GM06990 (cell line): ENCODE measurements around a stretch of chr15.

DNA sequence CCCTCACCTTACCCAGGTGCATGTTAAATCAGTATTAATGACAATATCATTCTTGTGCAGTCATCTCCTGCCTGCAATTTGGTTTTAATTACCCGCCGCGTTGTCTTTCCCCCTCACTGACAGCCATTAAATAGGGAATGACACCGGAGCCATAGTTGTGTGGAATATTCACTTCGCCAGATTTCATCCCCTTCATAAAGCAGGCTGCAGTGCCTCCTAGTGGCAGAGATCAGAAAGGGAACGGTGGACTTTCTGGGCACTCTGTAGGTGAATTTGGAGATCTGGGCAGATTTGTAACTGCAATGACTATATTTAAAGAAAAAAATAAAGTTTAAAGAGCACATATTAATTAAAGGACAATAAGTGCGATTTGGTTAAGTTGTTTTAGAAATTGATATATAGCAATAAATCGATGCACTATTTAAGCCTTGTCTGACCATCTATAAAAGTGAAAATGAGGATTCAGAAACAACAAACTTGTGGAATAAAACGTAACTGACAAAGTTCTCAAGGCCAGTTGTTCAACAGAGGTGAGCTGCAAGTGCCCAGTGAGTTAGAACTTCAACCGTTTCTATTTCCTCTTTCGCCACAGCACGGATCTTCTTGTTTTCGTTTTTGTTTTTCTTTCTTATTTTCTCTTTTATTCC is 725.1 kb upstream of the ARRDC4 start:
- RRBS: no CpG with 5 or more reads among the region's 13 CpGs

GRCh38 chr15:97974246-97974986 is 13.9 kb downstream of the ARRDC4 start:
- RRBS: no CpG with 5 or more reads among the region's 7 CpGs

DNA sequence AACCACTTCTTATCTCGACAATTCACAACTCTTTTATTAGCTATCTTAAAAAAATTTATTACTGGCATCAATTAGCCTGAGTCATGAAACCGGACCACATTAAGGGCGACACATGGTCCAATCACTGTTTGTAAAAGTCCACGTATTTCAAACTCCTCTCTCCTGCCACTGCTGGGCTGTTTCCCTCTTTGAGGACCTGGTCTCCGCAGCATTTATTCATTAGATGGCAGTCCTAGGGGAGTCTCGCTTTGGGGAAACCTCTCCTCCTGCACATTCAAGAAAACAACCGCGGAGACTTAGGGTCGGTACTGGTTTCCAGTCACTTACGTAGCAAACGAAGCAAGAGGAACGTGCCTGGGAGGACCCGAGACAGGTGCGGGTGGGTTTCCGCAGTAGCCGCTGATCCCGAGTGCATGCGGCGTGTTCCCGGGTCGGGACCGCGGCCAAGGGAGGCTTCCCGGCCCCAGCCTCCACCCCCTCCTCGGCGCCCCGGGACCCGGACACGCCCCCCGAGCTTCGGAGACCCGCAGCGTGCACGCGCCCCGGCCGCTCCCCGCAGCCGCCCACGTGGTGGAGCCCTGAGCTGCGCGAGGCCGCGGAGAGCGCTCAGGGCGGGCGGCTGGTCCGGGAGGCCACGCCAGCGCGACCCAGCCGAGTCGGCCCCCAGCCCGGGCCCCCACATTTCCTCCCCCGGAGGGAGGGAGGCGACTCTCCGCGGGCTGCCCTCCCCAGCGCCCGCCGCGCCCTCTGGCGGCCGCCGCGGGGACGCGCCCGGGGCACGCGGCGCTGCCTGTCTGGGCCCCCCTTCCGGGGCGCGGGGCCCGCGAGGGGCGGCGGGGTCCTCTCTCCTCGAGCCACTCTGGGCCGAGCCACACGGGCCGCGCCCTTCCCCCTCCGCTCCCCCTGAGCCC is 1.2 kb upstream of the IGF1R start:
- RRBS: 3% methylated on average over 43 of the region's 85 CpGs

DNA sequence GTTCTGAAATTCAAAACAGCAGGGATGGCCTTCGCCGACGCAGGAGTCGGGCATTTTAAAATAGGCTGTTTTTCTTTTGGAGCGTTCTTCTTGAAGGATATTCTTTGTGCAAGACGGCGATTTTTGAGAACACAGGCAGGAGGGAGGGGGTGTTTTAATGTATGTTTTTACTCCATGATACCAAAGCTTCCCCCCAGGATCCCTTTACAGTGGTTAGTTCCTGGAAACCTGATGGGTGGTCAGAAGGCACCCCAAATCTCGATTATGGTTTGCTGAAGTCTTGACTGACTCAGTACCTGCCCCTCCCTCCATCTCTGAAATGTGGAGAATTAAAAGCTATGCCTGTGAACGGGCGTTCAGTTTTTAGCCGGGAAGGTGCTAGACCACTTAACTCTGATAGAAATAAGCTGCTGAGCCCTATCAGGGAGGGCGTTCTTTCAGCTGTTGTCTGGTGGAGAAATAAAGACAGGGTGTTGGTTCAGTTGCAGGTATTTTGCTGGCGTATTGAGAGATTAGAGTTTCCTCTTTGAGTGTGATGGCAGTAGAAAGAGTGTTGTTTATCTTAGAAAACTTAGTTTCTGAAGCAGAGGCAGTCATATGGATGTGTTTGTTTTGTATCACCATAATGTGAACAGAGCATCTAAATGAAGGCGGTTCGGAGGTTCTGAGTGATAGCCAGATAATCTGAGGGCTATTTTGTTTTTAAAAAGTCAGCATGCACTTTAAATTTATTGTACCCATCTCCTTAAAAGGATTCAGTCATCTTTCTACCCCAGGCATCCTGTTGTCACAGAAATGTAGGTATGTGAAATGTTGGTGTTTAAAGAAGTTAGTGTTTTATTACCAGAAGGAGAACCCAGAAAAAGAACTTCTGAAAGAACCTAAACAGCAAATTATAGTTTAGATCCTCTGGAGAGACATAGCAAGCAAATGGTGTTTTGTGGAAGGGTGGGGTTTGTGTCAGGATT is 3.5 kb downstream of the IGF1R start:
- RRBS: no CpG with 5 or more reads among the region's 15 CpGs

DNA sequence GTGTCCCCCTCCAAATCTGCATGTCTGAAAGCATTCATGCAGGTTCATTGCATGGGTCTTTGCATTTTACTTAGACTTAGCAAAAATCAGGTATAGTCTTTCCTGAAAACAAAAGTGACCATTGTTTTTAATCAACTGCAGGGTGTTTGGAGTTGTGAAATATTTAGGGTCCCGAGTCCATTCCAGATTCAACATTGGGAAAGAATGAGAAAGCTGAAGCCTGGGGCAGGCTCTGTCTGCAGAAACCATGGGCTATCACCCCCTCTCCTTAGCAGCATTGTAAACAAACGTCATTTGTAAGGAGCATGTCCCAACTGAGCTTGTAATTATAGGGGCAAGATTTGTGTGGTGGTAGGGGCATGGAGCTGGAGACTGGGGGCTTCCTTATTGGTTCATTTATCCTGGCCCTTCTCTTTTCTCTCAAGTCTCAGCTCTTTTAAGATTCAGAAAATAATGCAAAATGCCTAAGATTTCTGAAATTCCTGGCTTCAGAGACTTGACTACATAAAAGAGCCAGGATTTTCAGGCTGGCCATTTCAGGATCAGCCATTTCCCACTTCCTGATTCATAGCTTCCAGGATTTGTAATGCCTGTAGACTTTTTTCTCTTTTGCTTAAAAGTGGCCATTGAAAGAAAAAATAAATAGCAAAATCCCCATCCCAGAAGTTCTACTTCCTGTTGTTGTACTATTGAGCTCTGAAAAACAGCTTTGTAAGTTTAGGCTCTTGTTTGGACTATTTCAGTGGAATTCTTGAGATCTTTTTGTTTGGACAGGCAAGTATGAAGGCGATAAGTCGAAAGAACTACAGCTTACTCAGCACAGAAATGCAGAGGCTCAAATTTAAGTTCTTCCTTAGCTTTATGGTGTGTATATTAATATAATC is 23.1 kb downstream of the IGF1R start:
- RRBS: no CpG with 5 or more reads among the region's 4 CpGs

GRCh38 chr15:98674354-98674865 is 26.1 kb downstream of the IGF1R start:
- RRBS: no CpG with 5 or more reads among the region's 9 CpGs

- RRBS: no CpG with 5 or more reads among the region's 2 CpGs
Observed at GRCh38 chr15:98683948-98684308, 35.6 kb downstream of the IGF1R start.

- RRBS: no CpG with 5 or more reads among the region's 14 CpGs
Observed at GRCh38 chr15:98718283-98719369, 70.3 kb downstream of the IGF1R start.

GRCh38 chr15:98779534-98780129 is 131.3 kb downstream of the IGF1R start:
- RRBS: no CpG with 5 or more reads among the region's 16 CpGs

GRCh38 chr15:98866414-98867106 is 141.0 kb downstream of the PGPEP1L start:
- RRBS: no CpG with 5 or more reads among the region's 15 CpGs

GRCh38 chr15:98867343-98867962 is 140.1 kb downstream of the PGPEP1L start:
- RRBS: no CpG with 5 or more reads among the region's 8 CpGs

DNA sequence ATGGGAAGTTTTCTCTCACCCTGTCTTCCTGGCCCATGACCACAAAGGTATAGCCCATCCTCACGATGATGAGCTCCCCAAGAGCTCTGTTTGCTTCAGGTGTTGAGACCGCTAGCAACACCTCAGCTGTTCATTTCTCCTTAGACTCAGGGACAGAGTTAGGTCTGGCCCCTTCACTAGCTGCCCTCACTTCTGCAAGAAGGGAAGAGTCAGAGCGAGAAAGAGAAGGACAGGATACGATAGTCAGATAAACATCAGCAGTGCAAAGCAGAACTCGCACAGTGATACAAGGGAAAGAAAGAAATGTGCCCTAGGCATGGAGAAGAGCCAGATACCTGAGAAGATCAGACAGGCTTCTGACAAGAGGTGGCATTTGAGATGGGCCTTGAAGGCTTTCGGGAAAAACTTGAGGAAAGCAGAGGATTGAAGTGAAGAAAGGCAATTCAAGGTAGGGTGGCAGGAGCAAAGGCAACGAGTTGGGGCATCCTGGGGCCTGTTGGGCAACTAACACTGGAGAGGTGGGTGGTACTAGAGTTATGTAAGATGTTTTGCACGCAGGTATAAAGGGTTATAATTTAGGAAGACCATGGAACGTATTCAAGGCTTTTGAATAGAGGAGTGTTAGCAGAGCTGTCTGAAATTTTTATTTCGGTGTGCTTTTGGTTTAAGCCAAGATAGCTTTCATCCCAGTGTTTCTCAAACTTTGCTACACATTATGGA is 106.0 kb downstream of the PGPEP1L start:
- RRBS: no CpG with 5 or more reads among the region's 10 CpGs

DNA sequence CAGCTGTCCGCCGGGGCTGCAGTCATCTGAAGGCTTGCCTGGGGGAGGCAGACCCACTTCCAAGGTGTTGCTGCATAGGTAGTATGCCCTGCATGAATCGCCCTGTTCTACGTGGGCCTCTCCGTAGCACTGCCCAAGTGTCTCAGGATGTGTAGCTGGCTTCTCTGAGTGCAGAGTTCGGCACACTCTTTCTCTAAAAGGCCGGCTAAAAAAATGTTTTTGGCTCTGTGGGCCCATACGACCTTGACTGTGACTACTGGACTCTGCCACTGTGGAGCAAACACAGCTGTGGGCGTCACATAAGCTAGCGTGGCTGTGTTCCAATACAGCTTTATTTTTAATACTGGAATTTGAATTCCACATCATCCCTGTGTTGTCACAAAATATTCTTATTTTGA is 56.0 kb downstream of the PGPEP1L start:
- RRBS: no CpG with 5 or more reads among the region's 10 CpGs

GRCh38 chr15:98953335-98953723 is 54.3 kb downstream of the PGPEP1L start:
- RRBS: no CpG with 5 or more reads among the region's 11 CpGs

GRCh38 chr15:98961872-98962881 is 45.4 kb downstream of the PGPEP1L start:
- RRBS: no CpG with 5 or more reads among the region's 23 CpGs

GRCh38 chr15:99076453-99077139 is 28.3 kb upstream of the SYNM start:
- RRBS: no CpG with 5 or more reads among the region's 10 CpGs

- RRBS: 5% methylated on average over 17 of the region's 47 CpGs
Observed at GRCh38 chr15:99100285-99100854, 4.5 kb upstream of the SYNM start.

DNA sequence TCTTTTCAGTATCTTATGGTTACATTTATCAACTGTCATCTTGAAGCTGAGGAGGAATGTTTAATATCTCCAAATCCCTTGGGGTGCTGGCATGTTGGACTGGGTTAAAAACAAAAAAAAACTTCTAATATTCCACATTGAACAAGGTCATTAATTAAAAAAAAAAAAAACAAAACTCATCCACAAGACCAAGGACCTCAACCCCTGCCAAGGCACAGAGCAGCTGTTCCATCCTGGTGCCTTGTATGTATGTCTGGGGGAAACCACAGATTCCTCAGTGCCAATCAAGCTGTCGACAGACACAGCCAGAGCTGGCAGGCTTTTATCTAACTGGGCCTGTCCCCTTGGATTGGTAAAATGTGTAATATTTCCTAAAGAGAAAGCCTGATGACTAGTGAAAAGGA is 69.2 kb downstream of the TTC23 start:
- RRBS: no CpG with 5 or more reads among the region's 1 CpG

DNA sequence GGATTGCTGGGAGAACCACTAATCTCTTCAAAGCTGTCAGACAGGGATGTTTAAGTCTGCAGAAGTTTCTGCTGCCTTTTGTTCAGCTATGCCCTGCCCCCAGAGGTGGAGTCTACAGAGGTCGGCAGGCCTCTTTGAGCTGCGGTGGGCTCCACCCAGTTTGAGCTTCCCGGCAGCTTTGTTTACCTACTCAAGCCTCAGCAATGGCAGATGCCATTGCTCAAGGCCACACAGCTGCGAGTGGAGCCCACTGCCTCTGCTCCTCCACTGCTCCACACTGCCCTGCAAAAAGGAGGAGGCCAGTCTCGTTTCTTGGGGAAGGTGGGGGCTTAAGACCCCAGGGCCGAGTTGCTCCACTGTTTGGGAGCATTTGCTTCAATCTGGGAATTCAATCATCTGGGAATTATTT is 144.7 kb upstream of the MEF2A start:
- RRBS: no CpG with 5 or more reads among the region's 6 CpGs

GRCh38 chr15:99446908-99447351 is 118.9 kb upstream of the MEF2A start:
- RRBS: no CpG with 5 or more reads among the region's 21 CpGs